SEM (cell line): ENCODE results near the genes CD79A and PSG1.

- PRO-cap: no peak
Observed at GRCh38 chr19:41432453-41432721, 5.2 kb upstream of the B3GNT8 start.

DNA sequence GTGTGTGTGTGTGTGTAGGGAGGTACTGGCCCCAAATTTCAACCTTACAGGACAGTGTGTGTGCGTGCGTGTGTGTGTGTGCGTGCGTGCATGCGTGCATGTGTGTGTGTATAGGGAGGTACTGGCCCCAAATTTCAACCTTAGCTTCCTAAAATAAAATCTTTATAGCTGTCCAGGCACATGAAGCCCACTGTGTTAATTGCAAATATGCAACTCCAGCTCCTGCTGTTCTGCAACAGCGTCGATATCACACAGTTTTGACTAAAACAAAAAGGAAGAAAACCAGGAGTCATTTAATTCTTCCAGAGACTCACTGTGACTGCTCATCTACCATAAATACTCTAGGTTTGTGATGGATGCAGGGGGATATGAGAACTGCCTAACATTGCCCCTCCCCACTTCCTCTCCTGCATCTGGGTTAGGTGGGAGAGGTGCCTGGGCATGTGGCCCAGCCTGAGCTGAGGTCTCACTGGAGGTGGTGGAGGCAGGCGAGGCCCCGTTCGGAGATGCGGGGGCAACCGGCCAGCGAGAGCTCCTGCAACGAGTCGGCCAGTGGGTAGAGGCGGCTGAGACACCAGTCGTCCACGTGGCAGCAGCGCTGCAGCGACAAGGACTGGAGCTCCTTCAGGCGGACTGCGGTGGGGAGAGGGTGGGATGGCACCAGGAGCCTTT lies 5.8 kb upstream of the B3GNT8 start:
- PRO-cap: no peak

- PRO-cap: no peak
Observed at GRCh38 chr19:41467517-41468054, 24.6 kb downstream of the ERICH4 start.

DNA sequence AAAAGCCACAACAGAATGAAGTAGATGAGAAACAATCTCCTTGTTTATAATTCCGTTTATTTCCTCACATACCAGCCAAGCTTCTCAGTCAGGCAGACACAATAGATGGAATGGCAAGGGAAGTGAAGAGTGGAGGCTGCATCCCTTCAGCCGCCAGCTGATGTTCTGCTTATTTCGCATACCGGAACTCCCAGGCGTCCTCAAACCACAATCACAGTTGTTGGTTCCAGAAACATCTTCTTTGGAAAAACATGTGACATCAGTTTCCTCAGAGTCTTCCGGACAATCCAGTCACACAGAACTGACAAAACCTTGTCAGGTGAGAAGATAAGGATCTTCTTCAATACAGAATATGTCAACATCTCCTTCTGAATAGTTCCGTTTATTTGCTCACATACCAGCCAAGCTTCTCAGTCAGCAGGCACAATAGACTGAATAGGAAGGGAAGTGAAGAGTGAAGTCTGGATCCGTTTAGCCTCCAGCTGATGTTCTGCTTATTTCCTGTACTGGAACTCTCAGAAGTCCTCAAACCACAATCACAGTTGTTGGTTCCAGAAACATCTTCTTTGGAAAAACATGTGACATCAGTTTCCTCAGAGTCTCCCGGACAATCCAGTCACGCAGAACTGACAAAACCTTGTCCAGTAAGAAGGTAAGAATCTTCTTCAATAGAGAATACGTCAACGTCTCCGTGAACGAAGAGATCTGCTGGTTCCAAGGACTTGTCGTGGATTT lies 45.1 kb upstream of the CEACAM21 start:
- PRO-cap: unidirectional peak, plus-strand start at position 413 of the sequence

- PRO-cap: no peak
Observed at GRCh38 chr19:41649651-41650287, 22.9 kb upstream of the CEACAM4 start.

DNA sequence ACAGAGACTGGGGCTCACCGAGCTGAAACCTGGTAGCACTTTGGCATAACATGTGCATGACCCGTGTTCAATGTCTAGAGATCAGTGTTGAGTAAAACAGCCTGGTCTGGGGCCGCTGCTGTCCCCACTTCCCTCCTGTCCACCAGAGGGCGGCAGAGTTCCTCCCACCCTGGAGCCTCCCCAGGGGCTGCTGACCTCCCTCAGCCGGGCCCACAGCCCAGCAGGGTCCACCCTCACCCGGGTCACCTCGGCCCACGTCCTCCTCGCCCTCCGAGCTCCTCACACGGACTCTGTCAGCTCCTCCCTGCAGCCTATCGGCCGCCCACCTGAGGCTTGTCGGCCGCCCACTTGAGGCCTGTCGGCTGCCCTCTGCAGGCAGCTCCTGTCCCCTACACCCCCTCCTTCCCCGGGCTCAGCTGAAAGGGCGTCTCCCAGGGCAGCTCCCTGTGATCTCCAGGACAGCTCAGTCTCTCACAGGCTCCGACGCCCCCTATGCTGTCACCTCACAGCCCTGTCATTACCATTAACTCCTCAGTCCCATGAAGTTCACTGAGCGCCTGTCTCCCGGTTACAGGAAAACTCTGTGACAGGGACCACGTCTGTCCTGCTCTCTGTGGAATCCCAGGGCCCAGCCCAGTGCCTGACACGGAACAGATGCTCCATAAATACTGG lies 1.6 kb upstream of the CEACAM5 start:
- PRO-cap: no peak

DNA sequence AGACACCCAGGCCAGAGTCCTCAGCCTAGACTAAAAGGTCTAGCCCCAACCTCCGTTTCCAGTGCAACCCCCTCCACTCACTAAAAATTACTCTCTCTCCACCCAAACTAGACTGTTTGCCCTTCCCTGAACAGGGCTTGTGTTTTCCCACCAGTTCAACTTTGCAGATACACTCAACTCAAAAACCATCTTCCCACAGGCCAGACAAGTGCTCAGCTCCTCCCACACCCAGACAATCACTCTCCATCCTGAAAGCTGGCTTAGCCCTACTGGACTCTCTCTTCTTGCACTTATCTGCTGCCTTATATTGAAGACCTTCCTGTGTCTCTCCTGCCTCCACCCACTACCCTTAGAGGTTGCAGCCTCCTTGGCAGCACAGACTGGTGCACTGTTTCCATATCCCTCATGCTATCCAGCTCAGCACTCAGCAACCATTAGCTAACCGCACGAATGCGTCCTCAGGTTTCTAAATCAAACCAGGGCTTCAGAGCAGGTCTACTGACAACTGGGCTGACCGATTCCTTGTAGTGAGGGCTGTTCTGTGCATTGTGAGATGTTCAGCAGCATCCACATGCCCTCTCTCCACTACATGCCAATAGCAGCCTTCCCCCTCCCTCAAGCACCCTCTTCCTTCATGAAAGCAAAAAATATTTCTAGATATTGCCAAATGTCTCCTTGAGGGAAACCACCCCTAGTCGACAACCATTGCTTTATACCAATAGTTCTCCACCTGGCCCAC lies 2.8 kb upstream of the CEACAM6 start:
- PRO-cap: no peak

- PRO-cap: no peak
Observed at GRCh38 chr19:41808755-41809356, 12.5 kb downstream of the CEACAM3 start.

DNA sequence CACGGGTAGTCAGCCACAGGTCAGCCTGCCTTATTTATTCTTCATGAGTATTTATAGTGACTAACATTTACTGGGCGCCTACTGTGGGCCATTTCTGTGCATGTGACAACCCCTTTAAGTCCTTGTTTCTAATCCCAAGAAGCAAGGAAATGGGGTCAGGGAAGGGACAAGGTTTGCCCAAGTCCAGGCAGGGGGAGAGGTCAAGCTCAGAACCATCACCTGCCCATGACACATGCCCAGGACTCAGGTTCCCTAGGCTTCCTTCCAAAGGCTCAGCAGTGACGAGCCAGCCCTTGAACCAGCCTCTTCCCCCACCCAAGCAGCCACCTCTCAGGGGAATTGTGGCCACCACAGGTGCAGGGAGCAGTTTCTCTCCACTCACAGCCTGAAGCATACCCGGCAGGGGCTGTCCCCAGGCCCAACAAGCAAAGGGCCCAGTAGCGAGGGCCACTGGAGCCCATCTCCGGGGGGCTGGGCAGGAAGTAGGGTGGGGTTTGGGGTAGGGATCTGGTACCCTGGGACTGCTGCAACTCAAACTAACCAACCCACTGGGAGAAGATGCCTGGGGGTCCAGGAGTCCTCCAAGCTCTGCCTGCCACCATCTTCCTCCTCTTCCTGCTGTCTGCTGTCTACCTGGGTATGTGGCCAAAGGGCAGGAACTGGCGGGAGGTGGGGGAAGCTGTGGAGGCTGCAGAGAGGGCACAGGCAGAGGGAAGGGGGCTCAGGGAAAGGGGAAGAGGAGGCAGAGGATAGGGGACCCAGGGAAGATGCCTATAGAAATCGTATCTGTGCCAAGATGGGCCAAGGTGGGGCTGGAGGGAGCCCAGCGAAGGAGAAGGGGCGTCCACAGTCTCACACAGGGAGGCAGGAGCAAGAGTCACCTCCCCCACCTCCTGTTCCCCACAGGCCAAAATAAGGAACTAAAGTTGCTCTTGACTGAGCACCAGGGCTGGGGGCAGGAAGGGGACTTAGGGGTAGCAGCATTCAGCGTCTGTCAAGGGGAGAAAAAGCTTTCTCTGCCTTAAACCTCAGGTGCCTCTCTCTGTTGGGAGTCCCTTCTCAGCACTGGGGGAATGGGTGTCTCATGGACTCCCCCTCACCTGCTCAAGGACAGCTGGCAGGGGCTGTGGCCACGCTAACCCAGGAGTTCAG lies at the start of gene CD79A:
Gene CD79A, plus strand, starts transcription at position 533 of the 1,152 bp plus-strand sequence.
- PRO-cap: bidirectional peak, plus-strand start at position 377 of the sequence, minus-strand start at position 280 of the sequence; bidirectional peak, plus-strand start at position 983 of the sequence, minus-strand start at position 631 of the sequence

GRCh38 chr19:41908362-41908699 lies 19.9 kb downstream of the ERFL start:
- PRO-cap: no peak

DNA sequence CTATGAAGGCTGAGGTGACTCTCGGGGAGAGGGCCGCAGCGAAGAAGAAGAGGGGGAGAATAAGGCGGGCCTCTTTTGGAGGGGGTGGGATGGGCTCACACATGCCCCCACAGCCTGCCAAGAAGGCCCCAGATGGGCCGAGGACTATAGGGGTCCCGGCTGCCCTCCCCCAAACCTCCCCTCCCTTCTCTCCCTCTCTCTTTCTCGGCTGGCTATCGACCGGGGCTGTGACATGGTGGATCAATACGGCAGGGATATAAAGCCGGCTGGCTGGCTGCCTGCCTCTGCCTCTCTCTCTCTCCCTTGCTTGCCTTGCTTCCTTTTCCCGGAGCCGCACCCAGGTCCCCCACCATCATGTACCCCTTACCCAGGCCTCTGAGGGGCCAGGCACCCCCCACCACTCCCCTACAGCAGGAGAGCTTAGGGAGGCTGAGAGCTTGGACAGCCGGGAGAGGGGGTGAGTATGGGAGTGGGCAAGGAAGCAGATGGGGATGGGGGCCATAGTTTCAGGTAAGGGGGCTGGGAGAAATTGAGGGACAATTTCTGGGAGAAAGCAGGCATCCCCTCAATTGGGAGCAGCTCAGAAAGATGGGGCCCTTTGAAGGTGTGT lies 20.1 kb upstream of the POU2F2 start:
- PRO-cap: no peak

- PRO-cap: no peak
Observed at GRCh38 chr19:42191561-42192553, 25.6 kb downstream of the DEDD2 start.

- PRO-cap: no peak
Observed at GRCh38 chr19:42209518-42209963, 7.9 kb downstream of the DEDD2 start.

DNA sequence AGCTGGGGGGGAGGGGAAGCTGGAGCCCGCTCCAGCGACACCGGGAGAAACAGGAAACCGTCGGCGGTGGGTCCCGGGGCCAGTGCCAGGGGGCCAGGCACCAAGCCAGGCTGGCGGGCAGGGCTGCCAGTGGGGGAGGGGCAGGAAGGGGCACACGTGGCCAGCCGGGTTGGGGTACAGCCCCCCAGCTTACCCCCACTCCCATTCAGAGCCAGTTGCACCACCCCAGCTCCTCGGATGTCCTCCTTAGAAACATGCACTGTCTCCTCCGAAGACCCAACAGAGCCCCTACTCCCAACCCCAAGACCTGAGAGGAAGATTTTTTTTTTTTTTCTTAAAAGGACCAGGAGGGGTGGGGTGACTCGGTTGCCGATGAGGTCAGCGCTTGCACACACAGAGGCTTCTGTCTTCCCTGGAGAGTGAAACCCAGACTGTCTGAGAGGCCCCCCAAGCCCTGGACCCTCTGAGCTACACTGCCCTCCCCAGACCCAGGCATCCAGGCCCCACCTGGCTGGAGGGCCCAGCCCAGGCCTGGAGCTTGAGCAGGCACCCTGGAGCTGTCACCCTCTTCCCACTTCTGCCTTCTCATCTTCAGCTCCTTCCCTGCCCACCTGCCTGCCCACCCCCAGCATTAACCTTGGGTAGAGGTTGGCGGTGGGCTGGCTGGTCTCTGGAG lies 4.0 kb downstream of the ERF start:
- PRO-cap: no peak

DNA sequence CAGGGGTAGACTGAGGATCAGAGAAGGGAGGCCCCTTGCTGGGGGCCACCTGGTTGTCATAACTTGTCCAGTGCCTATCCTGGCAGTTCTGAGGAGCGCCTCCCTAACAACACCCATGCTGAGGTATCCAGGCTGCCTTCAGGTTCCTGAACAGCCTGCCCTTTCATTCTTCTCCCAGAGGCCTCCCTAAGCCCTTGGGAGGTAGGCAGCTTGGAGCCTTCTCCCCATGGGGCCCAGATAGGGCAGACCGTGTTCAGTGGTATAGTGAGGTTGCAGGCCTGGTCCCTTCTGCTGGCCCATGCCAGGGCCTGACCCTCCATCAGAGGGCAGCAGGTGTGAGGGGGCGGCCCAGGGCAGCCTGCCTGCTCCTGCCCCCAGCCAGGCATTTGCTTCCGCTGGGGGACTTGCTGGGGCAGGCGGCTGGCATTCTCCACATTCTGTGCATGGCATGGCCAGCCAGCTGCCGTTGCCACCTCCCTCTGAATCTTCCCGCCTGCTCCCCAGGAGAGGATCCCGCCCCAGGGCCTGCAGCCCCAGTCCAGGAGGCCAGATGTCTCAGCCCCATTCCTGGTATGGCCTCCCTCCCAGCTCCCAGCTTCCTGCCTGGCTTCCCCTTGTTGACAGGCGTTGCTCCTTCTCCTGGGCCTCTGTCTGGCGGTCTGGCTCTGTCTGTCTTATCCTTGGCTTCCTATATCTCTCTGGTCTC lies 8.8 kb downstream of the CIC start:
- PRO-cap: no peak

GRCh38 chr19:42278423-42278950 lies 9.4 kb downstream of the CIC start:
- PRO-cap: no peak

- PRO-cap: no peak
Observed at GRCh38 chr19:42279084-42279760, 10.2 kb downstream of the CIC start.

GRCh38 chr19:42280873-42281121 lies 11.7 kb downstream of the CIC start:
- PRO-cap: no peak

- PRO-cap: no peak
Observed at GRCh38 chr19:42507428-42507804, 20.9 kb downstream of the CEACAM1 start.

GRCh38 chr19:42879468-42879928 lies at the start of gene PSG1:
Gene PSG1 (minus strand): TSS chr19:42879713.
- PRO-cap: no peak